Mesenchymal stem cell of the bone marrow (primary cell): ENCODE results near the genes CD84, TOMM40L and PCP4L1.

- CAGE, long polyA plus RNA: no peak
These were observed 700 bp upstream of the IGSF8 start for GRCh38 chr1:160098980-160099658.

DNA sequence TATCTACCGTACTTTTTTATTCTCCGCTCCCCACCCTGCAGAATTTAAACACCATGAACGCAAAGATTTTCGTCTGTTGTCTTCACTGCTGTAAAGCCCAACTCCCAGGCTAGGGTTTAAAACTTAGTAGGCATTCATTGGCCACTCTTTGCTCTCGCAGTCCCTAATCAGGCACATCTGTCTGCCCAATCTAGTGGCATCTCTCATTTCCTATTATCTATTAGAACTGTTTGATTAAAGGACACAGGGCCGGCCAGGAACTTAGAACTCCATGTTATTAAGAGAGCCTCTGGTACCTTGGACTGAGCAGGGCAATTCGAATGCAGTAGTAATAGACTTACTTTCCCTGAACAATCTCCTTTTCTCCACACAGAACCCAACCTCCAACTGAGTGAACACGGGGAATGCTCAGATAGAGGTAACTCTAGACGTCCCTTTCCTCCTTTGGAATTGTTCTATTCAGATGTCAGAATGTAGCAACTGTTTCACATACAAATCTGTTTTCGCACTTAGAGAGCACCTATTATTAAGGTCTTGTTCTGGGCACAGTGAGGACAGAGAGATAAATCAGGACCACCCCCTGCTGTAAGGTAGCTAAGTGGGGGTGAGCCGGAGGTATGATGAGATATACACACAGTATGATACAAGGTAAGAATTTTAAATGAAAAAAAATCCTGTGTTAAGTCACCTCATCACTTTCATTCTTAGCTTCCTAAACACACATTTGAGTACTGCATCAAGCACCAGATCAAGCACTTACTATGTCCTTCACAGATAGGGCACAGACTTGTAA, 1.2 kb upstream of the PEX19 start:
- CAGE, long polyA plus RNA: no peak

- CAGE, long polyA plus RNA: no peak
These were observed 22.6 kb upstream of the PEX19 start for GRCh38 chr1:160307281-160308165.

GRCh38 chr1:160338534-160339843, 4.1 kb downstream of the COPA start:
- CAGE, long polyA plus RNA: no peak

- CAGE, long polyA plus RNA: no peak
These were observed 3.7 kb downstream of the NCSTN start for GRCh38 chr1:160346956-160347290.

DNA sequence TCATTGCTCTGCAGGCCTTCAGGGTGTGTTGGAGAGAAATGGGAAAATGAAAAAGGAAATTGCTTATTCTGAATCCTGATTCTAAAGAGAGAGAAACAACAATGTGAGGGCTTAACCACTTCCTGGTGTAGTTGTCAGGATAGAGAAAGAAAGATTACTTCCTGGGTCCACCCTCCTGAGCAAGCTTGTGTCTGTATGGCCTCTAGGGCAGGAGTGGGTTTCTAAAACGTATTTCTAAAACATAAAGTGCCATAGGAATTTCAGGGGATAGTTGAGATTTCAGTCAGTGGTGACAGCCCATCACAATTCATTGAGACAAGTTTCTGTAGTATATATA, 28.4 kb downstream of the VANGL2 start:
- CAGE, long polyA plus RNA: no peak

DNA sequence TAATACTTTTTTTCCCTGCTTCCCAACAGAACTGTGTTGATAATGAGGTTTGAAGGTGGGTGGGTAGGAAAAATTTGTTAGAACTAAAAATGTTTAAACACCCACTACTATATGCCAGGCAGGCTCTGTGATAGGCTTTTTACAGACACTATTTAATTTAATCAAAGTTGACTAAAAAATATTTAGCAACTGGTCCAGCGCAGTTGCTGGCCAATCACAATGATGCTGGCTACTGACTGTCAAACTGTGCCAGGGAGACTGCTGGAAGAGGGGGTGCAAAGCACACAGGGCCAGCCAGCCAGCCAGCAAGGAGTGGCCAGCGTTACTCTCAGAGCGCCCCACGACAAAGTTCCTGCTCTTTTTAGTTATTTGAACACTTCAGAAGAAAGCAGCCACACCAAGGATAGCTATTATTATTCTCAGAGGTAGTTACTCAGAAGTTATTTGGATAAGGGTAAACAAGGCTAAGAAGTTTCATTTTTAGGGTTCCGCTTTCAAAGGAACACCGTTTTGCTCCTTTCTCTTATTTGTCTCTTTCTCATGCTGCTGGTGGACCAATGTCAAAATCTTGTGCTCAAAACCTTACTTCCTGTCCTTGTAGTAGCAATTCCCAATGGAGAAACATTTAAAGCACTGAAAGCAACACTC, 59.8 kb downstream of the VANGL2 start:
- CAGE, long polyA plus RNA: no peak

GRCh38 chr1:160579021-160579642, at the start of gene CD84:
CD84 (minus strand) TSS chr1:160579496.
- CAGE, long polyA plus RNA: no peak

DNA sequence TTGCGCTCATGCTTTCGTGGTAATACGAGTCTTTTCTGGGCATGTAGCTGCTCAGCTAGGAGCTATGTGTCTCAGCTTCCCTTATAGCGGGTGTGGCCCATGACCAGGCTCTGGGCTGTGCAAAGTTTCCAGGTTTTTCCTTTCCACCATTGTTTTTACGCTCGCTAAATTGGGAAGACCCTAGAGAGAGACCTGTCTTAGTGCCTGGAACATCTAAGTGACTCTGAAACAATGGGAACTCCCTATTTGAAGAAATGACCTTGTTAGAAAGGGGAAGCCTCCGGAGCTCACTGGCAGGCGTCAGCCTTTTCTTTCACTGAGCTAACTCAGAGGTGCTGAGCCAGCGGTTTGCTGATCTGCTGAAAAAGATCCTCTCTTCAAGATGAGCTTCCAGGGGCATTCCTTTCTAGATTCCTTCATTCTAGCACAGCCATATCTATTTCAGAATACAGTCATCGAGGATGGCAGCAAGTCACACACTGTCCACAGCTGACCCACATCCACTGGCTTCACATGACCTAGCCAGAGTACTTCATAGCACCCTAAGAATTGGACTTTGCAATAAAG, 17.1 kb downstream of the SLAMF1 start:
- CAGE, long polyA plus RNA: no peak

DNA sequence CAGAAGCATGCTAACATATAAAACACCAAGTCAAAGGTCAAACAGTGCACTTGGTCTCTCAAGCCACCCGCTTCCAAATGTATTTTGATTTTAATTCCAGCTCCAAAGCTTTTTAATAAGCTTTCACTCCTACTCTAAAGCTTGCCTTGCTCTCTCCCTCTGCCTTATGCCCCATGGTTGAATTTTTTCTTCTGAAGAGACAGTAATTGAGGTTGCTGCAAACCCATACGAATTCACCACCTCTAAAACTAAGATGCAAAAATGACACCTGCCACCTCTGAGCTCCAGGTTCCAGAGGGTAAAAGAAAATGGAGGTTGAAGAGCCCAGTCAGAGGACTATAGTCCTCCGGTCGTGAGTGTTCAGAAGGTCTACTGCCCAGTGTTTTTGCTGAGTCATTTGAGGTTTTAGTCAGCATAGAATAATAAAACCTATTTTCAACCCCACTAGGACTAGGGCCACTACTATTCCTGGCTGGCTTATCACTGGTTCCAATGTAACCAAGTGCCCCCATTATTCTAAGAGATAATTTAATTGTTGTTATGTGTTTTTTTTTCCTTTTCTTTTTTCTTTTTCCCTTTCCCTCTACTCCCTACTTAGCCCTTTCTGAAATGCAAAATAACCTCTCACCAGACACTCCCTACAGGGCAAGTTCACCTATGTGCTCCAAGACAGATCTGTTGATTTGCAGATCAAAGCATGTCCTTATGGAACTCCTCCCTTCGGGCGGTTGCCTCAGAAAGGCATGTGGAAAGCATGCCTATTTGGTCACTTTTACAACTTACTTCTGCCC, 12.9 kb upstream of the SLAMF7 start:
- CAGE, long polyA plus RNA: no peak

DNA sequence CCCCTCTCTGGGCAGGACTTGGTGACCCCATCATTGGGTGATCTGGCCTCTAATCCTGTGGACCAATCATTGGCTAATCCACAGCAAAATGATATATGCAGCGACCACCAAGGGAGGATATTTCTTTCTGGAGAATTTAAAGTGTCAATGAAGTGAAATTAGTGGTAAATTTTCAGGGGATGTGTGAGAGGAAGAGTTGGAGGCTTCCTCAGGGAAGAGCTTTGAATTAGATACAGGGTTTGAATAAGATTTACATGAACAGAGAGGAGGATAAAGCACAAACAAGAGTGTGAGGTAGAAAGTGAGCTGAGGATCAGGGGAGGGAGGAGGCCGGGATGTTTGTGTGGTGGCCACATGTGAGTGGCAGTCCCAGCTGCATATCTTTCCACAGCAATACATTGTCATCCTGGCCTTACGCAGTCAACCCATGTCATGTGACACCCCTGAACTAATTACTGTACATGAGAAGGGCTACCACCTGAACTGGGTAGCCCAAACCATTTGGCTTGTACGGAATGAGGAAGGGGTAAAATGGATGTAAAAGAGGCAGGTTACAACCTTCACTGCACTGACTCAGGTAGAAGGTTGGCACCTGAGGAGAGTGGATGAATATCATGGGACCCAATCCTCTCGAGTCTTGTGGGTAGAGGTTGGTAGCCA, 4.1 kb downstream of the SLAMF7 start:
- CAGE, long polyA plus RNA: no peak

- CAGE, long polyA plus RNA: no peak
These were observed 5.1 kb downstream of the LY9 start for GRCh38 chr1:160801067-160801414.

GRCh38 chr1:160880829-160881660, 3.9 kb downstream of the ITLN1 start:
- CAGE, long polyA plus RNA: no peak

- CAGE, long polyA plus RNA: no peak
These were observed 9.7 kb upstream of the ITLN1 start for GRCh38 chr1:160894676-160895027.

- CAGE, long polyA plus RNA: no peak
These were observed 7.5 kb downstream of the F11R start for GRCh38 chr1:161013045-161014264.

DNA sequence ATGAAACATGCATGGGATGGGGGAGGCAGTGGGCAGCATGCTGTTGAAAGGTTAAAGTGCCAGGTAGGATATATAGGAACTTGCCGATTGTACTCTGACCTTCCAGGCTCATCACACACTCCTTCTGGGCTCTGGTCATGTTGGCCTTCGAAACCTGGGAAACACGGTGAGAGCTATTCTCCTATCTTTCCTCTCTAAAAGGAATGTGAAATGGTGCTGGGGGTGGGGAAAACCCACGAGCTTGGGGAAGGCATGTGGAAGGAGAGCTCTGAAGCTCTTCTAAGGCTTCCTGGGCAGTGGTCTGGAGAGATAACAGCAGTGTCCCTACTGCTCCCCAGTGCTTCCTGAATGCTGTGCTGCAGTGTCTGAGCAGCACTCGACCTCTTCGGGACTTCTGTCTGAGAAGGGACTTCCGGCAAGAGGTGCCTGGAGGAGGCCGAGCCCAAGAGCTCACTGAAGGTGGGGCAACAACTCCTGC, 2.7 kb downstream of the USP21 start:
- CAGE, long polyA plus RNA: no peak

DNA sequence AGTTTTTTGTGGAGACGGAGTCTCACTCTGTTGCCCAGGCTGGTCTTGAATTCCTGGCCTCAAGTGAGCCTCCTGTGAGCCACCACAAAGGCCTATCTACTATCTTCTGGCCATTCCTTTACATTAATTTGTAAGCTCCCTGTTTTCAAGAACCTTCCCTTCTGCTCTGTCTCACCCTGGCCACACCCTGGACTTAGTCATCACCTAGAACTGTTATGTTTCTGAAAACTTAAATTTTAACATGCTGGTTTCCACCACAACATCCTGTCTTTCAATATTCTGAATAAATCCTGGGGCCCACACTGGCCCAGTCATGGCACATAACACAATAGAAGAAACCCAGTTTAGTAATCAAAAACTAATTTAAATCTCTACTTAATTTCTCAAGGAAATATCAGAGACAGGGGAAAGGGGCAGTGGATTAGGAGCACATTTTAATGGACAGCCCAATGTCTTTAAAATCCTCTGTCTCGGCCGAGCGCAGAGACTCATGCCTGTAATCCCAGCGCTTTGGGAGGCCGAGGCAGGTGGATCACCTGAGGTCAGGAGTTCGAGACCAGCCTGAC, 5.0 kb upstream of the B4GALT3 start:
- CAGE, long polyA plus RNA: no peak

DNA sequence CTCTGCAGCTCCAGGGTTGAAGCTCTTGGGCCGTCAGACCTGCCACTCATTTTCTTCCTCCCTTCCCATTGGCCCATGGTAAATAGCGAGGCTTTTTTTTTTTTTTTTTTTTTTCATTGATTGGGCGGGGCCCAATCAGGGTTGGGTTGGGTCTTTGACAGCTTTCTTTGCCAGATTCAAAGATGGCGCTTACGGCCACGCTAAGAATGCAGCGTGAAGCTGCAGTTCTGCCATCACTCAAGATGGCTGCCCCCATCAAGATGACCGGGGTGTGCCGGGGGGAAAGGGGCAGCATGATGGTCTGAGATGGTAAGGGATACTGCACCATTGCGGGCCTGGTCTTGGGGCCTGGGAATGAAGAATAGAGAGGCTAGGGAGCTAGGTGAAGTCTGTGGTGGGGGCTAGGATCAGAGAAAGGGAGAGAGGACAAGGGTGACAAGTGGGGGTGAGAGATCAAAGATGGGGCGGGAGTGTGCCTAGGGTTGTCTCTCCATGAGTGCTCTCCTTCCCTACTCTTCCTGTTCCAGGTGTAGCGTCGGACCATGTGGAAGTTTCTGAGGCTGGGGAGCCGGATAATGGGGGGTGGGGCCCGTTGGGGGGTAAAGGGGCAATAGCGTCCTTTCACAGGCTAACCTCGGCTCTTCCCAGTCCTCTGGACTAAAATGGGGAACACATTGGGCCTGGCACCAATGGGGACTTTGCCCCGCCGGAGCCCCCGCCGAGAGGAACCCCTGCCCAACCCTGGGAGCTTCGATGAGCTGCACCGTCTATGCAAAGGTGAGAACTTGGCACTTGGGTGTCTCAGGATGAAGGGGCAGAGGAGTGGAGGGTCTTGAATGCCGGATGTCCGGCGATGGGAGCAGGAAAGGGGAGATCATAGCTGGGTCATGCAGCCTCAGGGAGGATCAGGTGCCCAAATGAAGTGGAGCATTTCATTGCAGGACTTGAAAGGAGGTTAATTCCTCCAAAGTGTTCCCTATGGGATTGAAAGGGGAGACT, at the start of gene TOMM40L:
TSS of gene TOMM40L (plus strand) at position 233 of the 999 bp plus-strand sequence.
- CAGE, long polyA plus RNA: no peak

DNA sequence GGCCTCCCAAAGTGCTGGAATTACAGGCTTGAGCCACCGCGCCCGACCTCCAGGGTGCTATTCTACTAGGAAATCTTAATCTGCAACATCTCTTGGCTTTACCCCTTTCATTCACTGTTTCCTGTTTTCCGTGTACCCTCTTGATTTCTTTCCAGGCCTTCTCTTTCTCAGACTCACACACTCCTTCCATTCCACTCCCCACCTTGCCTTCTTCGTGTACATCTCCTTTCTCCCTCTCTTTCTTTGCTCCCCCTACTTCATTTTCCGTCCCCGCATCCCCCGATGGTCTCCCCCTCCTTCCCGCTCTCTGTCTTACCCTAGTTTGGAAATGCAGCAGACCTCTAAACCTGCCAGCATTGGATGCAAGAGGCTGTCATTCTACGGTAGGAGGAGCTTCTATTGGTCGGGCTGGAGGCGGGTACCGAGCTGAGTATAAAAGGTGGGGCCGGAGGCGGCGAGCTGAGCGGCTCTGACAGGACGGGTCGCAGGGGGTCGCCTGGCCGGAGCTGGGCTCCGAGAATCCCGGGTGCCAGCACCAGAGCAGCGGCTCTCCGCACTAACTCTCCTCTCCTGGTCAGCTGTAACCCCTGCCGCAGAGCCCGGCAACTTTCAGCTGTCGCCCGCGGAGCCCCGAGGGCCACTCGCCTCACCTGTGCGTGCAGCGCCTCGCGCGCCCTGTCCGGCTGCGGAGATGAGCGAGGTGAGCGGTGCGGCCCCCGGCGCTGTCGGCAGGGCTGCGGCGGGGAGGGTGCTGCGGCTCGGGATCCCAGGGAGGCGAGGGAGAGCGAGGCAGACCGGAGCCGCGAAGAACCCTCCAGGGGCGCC, at the start of gene PCP4L1:
TSS of gene PCP4L1 (plus strand) at position 462 of the 825 bp plus-strand sequence.
- CAGE, long polyA plus RNA: no peak

- CAGE, long polyA plus RNA: no peak
These were observed 4.9 kb downstream of the MPZ start for GRCh38 chr1:161304572-161305498.